Spleen (tissue), 7 donors: ENCODE data around the genes PSMG1 and HMGN1.

- PRO-cap, 4 experiments: peak in 3 of 4 experiments; most common plus-strand start chr21:39105531 (in 3)
- RAMPAGE, long total RNA, 4 experiments: start-site peak on the plus strand in 2 of 4 experiments, at chr21:39105507-39105551 at its widest, 5 to 18 reads per replicate; start-site peak on the minus strand in 1 of 4 experiments, at chr21:39105327-39105437 at its widest, 112 reads per replicate
Measured at GRCh38 chr21:39105311-39105850, 77.9 kb downstream of the PSMG1 start.

GRCh38 chr21:39141714-39142088 lies 41.5 kb downstream of the PSMG1 start:
- PRO-cap, 4 experiments: no peak in any of the 4 experiments
- RAMPAGE, long total RNA, 4 experiments: no peak in any of the 4 experiments

DNA sequence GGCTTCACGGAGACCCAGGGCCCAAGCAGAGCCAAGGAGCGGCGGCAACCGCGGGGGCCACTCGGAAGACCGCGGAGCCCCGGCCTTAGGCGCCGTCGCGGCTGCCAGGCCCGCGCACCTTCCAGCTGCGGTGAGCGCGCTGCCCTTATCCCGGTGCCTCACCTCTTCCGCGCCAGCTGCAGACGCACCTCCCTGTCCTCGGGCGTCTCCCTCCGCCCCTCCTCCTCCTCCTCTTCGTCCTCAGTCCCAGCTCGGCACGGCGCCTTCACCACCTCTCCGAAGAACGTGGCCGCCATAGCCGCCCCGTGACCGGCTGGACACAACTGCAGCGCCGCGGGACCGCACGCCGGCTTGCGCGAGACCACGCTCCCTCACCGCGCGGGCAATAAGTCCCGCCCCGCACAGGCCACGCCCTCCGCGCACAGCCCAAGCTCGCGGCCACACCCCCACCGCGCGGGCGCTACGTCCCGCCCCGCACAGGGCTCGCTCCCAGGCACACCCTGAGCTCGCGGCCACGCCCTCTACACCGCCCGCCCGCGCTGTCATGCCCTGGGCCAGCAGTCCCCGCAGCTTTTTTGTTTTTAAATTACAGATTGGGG lies at the start of gene PSMG1:
Gene PSMG1, minus strand, starts transcription at position 362 of the 599 bp plus-strand sequence.
- PRO-cap, 4 experiments: peak in 4 of 4 experiments; most common plus-strand start position 243 of the sequence (in 3); most common minus-strand start position 362 of the sequence (in 4)
- RAMPAGE, long total RNA, 4 experiments: start-site peak on the minus strand in 4 of 4 experiments, centred at positions 338 to 340 of the sequence, 148 to 197 reads per replicate

- PRO-cap, 4 experiments: no peak in any of the 4 experiments
- RAMPAGE, long total RNA, 4 experiments: no peak in any of the 4 experiments
Measured at GRCh38 chr21:39311281-39311480, 2.3 kb downstream of the BRWD1 start.

DNA sequence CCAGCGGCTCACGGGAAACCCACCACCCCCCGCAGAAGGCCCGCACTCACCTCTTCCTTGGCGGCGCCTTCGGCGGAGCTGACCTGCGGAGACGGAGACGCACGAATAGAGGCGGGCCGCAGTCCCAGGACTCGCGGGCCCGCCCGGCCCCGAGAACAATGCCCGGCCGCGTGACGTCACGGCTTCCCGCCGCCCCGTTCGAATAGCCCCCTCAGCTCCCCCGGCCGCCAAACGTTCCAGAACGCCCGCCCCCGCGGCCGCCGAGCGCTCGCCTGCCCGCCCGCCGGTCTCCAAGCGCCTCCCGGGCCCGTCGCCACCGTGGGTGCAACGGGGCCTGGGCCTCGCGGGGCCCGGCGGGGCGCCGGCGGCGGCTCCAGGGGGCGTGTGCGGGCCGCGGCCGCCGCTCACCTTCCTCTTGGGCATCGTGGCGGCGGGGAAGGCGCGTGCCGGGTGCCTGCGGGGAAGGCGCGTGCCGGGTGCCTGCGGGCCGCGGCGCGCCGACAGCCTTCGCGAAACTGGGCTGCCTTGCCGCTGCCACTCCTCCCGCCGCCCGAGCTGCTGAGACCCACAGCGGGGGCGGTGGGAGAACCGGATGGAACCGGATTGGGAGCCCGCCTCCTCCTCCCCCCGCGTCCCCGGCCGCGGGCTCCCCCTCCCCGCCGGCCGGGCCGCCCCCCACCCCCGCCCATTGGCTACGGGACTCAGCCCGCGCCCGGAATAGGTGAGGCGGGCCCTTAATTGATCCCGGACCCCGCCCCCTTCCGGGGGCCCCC lies at the start of gene HMGN1:
Gene HMGN1, minus strand, starts transcription at position 594 of the 773 bp plus-strand sequence.
- PRO-cap, 4 experiments: peak in 4 of 4 experiments; most common plus-strand start position 239 of the sequence (in 3); most common minus-strand start position 107 of the sequence (in 4)
- RAMPAGE, long total RNA, 4 experiments: start-site peak on the minus strand in 4 of 4 experiments, centred at positions 81 to 567 of the sequence, 14 to 176 reads per replicate

- PRO-cap, 4 experiments: no peak in any of the 4 experiments
- RAMPAGE, long total RNA, 4 experiments: no peak in any of the 4 experiments
Measured at GRCh38 chr21:39386271-39386717, 6.2 kb downstream of the GET1 start.

- PRO-cap, 4 experiments: no peak in any of the 4 experiments
- RAMPAGE, long total RNA, 4 experiments: no peak in any of the 4 experiments
Measured at GRCh38 chr21:39788378-39788955, 43.5 kb downstream of the IGSF5 start.

DNA sequence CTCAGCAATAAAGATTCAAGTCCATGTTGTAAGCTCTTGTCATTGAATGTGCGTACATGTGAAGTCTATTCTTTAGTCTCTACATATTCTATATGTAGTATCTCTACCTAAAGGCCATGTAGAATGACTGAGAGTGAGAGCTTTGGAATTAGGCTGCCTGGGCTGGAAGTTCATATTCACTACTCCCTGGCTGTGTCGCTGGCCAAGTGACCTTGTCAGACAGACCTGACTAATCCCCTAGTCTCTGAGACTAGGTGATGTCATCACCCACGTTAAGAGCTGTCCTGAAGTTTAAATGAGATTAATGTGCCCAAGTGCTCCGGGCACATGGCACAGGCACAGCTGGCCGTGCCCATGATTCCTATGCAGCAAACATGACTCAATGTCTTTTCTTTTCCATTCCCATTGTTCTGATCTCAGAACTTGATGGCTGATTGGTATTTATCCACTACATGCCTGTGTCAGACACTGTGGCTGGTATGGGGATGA lies 180.7 kb downstream of the PCP4 start:
- PRO-cap, 4 experiments: no peak in any of the 4 experiments
- RAMPAGE, long total RNA, 4 experiments: no peak in any of the 4 experiments

DNA sequence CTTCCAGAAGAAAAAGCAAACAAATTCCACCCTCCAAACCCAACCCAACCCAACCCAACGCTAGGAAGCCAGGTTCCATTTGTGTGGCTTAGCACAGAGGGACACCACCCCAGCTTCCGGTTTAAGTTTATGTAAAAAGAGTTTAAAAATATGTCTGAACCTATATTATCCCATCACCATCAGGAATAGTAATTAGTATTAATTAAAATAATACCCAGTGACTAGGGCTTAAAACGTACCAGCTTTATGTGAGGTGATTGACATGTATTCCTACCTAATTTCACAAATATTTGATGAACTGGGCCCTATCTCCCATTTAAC lies 11.6 kb upstream of the BACE2 start:
- PRO-cap, 4 experiments: no peak in any of the 4 experiments
- RAMPAGE, long total RNA, 4 experiments: no peak in any of the 4 experiments

DNA sequence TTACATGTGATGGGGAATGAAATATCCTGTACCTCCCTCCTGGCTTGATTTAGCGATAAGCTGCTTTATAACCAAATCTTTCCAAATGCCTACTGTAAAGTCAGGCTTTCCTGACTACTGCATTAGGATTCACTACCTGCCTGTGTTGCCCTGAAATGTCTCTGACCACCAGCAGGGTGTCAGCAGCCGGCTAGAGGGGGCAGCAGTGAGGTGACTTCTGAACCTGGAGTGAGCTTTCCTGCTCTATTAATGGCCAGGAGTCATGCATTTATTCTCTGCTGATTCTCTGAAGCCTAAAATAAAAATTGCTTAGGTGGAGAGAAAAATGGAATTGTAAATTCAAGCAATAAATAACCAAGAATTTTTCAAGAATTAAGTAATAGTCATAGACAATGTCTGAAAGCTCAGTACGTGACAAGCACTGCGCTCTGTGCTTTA lies 2.5 kb downstream of the BACE2 start:
- PRO-cap, 4 experiments: peak in 1 of 4 experiments; most common minus-strand start position 163 of the sequence (in 1)
- RAMPAGE, long total RNA, 4 experiments: no peak in any of the 4 experiments

GRCh38 chr21:41322046-41322636 lies 5.5 kb downstream of the FAM3B start:
- PRO-cap, 4 experiments: no peak in any of the 4 experiments
- RAMPAGE, long total RNA, 4 experiments: no peak in any of the 4 experiments

- PRO-cap, 4 experiments: peak in 4 of 4 experiments; most common plus-strand start chr21:41367016 (in 1); most common minus-strand start chr21:41366745 (in 4)
- RAMPAGE, long total RNA, 4 experiments: no peak in any of the 4 experiments
Measured at GRCh38 chr21:41366586-41367218, 4.9 kb downstream of the MX2 start.

DNA sequence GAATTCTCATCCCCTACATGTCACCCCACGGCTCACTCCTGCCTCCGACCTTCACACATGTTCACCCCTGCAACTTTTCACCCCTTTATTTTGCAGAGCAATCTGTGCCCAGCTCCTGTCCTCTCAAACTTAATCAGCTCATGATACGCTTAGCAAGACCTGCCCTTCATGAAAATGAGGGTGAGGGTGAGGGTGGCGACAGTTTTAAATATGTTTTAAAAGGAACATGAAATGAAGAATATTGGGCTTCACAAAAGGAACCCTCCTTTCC lies 6.6 kb downstream of the MX2 start:
- PRO-cap, 4 experiments: no peak in any of the 4 experiments
- RAMPAGE, long total RNA, 4 experiments: no peak in any of the 4 experiments

GRCh38 chr21:41420997-41421460 lies 5.0 kb upstream of the MX1 start:
- PRO-cap, 4 experiments: no peak in any of the 4 experiments
- RAMPAGE, long total RNA, 4 experiments: no peak in any of the 4 experiments

DNA sequence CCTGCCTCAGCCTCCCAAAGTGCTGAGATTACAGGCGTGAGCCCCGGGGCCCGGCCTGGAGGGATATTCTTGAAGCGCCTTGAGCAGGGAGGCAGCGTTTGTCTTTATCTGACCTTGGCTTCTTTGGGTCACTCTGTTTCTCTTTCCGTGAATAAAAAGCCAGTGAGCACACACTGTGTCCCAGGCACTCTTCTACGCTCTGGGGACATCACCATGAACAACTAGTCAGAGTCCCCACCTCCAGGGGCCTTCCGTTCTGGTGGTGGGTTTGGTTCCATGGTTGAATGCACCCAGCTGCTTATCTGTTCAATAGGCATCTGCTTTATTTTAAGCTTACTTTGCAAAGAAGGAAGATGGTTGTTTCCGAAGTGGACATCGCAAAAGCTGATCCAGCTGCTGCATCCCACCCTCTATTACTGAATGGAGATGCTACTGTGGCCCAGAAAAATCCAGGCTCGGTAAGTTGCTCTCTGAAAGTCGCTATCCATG lies 5.7 kb downstream of the MX1 start:
- PRO-cap, 4 experiments: no peak in any of the 4 experiments
- RAMPAGE, long total RNA, 4 experiments: no peak in any of the 4 experiments

DNA sequence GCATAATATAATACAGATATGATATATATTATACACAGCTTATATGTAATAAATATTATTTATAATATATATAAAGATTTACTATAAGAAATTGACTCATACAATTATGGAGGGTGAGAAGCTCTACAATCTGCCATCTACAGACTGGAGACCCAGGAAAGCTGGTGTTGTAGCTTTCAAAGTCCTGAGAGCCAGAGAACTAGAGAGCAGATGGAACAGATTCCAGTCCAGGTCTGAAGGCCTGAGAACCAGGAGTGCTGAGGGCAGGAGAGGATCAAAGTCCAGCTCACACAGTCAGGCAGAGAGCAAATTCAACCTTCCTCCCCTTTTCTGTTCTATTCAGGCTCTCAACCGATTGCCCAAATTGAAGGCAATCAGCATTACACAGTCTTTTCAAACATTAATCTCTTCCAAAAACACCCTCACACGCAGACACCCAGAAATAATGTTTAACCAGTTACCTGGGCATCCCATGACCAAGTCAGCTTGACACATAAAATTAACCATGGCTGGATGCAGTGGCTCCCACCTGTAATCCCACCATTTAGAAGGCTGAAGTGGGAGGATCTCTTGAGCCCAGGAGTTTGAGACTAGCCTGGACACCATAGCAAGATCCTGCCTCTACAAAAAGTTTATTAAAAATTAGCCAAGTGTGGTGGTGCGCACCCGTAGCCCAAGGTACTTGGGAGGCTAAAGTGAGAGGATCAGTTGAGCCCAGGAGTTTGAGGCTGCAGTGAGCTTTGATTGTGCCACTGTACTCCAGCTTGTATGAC lies 2.6 kb upstream of the TMPRSS2 start:
- PRO-cap, 4 experiments: no peak in any of the 4 experiments
- RAMPAGE, long total RNA, 4 experiments: no peak in any of the 4 experiments

GRCh38 chr21:41583272-41584088 lies 75.5 kb upstream of the TMPRSS2 start:
- PRO-cap, 4 experiments: no peak in any of the 4 experiments
- RAMPAGE, long total RNA, 4 experiments: no peak in any of the 4 experiments

DNA sequence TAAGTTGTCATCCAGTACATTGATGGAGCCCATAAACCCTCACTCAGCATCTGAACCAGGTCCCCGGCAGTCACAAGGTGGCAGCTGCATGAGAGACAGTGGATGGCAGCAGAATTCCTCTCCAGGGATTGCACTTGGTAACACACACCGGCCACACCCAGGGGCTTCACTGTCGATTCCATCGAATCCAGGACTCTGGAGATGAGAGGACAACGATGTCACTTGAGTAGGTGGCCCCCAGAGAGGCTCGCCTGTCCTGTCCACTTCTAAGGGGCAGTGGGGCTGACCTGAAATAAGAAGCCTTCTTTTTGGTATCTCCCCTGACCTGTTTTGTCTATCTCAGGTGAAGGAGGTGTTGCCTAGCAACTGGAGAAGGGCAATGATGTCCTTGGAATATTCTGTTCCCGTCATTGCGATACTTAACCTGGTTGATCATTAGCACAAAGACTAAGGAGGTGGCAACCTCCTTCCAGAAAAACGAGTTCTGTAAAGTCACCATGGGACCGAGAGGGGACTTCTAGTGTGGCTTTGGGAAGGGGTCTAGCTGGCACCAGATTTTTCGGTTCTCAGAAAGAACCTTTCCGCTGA lies 85.1 kb upstream of the TMPRSS2 start:
- PRO-cap, 4 experiments: no peak in any of the 4 experiments
- RAMPAGE, long total RNA, 4 experiments: no peak in any of the 4 experiments

DNA sequence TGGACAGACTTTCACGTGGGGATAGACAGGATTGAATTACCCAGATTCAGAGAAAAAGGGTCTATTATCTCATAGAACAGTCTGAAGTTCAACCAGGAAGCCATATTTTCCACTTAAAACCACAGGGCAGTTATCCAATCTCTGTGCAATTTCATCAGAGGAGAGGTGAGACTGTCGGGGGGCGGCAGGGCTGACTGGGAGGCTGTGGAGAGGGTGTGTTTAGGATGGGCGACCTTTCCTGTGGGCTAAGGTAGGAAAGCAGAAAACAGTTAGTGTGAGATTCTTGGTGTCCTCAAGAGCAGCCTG lies 124.4 kb downstream of the RIPK4 start:
- PRO-cap, 4 experiments: no peak in any of the 4 experiments
- RAMPAGE, long total RNA, 4 experiments: no peak in any of the 4 experiments

GRCh38 chr21:41680923-41681963 lies 85.6 kb downstream of the RIPK4 start:
- PRO-cap, 4 experiments: no peak in any of the 4 experiments
- RAMPAGE, long total RNA, 4 experiments: no peak in any of the 4 experiments